ENCODE measurements around the genes TRIM74 and VPS37D.

DNA sequence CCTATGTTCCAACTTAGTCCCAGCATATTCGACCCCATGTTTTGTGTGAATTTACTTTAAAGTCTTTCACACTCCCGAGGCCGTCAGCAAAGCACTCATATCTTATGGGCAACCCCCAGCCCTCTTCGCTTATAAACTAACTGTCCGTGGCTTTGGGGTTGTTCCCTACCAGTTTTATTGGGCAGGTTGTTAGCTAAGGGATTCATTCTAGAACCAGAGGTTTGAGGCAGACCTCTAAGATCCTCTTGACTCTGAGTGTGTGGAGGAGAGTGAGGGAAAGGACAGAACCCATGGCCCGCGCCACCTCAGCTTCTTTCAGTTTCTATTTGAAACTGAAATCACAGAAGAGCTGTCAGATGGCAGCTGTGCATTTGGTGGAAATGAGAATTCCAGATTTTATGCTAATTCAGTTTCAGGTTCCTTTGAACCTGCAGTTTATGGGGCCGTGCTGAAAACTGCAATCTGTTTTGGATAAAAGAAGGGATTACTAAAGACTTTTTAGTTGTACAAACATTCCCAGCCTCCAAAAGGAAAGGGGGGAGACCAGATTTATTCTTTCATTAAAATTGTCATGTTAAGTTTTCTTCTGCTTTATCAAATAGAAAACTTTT is 450.0 kb upstream of the GALNT17 start:
- PRO-cap, result no peak

DNA sequence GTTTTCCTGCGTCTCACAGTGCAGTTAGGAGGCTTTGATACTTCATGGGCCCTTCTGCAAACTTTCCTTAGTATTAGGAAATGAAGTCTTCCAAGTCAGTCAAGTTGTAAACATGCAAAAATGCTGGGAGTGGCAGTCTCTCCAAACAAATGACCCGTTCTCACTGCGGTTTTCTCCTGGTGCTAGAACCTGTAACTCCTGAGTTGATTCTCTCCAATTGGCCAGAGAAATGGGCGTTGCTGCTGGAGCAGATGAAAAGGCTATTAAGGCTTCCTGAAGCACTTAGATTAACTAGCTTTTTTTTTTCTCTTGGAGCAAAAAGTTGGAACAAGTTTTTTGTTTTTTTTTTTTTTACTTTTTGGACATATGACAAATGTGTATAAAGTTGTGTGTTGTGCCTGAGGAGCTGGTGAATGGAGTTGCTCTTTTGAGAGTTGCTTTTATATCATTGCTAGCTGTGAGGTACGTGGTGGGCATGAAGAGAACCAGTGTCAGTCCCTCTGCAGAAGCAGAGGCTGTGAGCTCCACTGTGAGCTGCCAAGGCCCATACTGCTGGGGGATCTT is 393.8 kb upstream of the GALNT17 start:
- PRO-cap, result no peak

GRCh38 chr7:71221463-71221856 is 89.5 kb downstream of the GALNT17 start:
- PRO-cap, result no peak

DNA sequence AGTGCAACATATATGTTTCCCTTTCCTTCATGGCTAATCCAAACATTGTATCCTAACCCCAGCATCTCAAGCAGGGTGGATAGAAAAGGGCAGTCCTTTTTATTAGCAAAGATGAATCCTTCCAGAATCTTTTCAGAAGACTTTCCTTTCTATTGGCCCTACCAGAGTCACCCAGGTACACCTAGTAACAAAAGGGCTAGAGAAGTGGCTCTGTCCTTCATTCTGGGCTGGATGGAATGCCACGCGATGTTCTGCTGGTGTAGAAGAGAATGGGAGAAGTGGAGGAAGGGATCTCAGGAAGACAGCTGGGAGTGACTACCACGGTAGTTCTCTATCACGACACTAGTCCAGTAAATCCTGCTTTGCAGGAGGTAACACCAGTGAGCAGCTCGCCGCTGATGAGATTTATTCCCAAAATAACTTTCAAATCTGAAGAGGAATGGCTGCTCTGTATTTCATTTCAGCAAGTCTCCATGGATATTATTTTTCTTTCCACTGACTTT is 178.7 kb downstream of the GALNT17 start:
- PRO-cap, result no peak

GRCh38 chr7:72446850-72447345 is 34.8 kb upstream of the CALN1 start:
- PRO-cap, result no peak

DNA sequence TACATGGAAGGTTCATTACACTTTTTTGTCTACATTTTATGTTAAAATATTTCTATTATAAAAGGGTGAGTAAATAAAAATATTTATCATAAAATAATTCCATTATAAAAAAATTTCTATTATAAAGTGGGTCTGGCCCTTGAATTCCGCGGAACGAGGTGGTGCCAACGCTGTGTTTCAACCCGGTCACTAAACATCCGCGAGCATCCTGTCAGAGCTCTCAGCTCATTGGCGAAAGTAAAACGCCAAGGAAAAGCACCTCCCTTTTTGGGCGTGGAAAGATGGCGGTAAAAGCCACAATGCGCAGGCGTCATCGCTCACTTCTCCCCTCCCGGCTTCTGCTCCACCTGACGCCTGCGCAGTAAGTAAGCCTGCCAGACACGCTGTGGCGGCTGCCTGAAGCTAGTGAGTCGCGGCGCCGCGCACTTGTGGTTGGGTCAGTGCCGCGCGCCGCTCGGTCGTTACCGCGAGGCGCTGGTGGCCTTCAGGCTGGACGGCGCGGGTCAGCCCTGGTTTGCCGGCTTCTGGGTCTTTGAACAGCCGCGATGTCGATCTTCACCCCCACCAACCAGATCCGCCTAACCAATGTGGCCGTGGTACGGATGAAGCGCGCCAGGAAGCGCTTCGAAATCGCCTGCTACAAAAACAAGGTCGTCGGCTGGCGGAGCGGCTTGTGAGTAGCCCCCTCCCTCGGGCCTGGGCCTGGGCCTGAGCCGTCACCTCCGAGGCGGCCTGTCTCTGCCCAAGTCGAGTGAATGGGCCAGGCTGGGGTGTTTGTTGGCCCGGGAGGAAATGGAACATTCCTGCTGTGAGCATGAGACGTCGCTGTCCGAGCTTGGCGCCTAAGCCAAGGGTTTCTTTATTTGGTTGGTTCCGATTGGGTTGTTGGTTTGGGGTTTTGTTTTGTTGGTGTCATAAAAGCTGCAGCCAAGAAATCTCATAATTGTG is 1.4 kb upstream of the TYW1B start:
- PRO-cap, result bidirectional peak, plus-strand start at position 425 of the sequence, minus-strand start at position 179 of the sequence; unidirectional peak, plus-strand start at position 644 of the sequence

GRCh38 chr7:72969409-72969752 is at the start of gene TRIM74:
TRIM74 (minus strand) TSS chr7:72969466.
- PRO-cap, result no peak

DNA sequence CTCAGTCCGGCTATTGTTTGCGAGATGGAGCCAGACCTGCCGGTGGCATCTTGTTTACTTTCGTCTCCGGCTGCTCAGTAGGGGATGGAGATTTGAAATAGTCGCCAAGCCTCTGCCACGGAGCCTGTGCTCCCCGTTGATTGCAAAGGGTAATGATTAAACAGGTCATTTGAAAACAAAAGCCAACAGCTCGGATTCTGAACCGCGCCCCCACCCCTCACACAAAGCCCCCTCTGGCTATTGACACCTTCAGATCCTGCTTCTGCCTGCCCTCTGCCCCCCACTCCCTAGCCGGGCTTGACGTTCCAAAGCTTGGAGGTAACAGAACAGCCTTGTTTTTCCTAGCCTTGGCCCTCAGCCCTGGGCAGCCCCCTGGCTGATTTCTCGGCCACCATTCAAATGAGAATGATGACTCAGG is 1.4 kb upstream of the SPDYE10 start:
- PRO-cap, result no peak

- PRO-cap, result no peak
Observed at GRCh38 chr7:73423959-73424730, 9.4 kb upstream of the FZD9 start.

DNA sequence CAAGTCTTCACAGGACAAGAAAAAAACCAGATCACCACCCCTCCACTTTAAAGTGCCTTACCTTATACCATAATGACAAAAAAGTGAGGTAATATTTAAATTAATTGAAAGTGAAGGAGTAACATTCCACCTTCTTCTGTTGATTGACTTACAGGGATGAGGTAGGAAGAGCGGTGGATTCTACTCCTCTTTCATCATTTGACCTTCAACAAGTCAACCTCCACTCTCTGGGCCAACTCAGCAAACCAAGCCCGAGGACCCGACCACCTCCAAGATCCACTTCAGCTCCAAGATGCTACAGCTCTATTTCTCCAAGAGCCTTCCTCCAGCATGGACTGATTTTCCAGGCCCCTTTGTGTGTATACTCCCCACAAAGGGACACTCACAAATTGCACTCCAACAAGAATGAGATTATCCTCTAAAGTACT is 1.8 kb downstream of the BAZ1B start:
- PRO-cap, result no peak

DNA sequence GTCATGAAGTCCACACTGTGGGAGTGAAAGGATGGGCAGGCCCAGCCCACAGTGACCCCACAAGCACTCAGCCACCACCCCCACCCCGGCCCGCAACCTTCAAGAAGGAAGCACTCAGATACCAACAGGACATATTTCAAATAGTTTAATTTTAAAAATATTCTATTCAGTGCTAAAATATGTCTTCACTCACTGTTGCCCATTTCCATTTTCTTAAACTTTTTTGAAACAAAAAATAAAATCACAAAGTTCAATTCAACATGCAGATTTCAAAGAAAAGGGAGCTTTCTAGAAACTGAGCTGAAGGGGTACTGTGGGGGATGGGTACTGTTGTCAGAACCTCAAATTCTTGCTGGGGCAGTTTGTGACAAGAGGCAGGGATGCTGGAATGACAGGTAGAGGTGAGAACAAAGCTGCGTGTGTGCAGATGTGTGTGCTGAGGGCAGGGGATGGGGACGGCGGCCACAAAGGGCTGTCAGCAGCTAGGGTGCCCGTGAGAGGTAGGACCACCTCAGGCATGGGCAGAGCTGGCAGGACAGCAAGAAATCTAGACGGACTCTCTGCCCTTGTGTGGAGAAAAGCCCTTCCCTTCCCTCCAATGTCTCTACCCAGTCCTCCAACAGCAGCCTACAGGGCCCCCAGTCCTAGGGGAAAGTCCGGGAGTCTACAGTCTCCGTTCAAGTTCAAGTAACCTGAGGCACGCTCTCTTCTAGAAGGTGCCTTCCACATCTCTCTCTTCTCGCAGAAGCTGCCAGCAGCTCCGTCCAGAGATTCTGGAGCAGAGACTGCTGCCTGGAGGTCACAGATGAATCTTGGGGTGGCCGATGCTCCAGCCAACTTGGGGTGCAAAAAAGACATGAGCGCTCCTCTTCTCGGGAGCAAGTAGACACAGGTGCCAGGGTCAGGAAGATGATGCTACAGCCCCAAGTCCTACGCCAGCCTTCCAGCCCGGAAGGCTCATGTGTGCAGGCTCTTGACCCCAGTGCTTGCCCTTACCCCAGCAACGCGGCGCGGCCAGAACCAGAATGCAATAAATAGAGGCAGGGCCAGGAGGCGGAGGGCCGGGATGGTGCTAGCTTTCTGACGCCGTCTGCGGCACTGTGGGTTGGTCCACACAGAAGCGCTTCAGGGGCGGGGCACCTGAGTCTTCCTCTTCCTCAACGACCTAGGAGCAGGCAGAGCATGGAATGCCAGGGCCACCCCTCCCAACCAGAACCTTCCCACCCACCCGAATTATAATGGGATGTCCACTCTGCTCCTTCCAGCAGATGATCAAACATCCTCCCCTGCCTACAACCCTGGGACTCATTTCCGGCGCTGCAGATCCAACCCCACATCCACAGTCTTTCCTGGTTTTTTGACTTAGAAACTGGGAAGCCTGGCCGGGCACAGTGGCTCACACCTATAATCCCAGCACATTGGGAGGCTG is 14.6 kb upstream of the BAZ1B start:
- PRO-cap, result no peak

- PRO-cap, result no peak
Observed at GRCh38 chr7:73567413-73568423, 10.2 kb upstream of the BCL7B start.

DNA sequence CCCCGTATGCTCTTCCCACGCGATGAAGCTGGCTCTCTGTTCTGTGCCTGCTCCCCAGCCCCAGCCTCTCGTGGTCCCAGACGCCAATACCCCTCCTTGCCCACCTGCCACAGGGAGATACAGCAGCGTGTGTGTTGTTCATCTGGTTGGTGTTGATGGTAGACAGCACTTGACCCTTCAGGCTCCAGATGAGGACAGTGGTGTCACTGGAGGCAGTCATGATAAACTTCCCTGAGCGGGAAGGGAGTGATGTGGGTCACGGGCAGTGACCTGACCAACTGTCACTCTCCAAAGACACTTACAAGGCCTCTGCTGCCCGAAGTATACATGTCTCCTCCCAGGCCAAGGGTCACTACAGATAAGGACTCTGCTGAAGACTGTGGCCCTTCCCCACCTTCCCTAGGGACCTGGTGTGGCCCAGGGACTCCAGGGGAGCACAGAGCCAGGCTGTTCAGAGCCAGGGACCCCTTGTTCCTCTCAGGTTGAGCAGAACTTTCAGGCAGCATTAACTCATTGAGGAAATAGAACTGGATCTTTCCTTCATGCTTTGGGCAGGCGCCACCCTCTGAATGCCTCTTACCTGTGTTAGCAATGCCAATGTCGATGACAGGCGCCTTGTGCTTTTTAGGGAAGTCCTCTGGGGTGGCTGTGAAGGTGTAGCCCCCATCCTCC is 5.5 kb downstream of the TBL2 start:
- PRO-cap, result no peak

DNA sequence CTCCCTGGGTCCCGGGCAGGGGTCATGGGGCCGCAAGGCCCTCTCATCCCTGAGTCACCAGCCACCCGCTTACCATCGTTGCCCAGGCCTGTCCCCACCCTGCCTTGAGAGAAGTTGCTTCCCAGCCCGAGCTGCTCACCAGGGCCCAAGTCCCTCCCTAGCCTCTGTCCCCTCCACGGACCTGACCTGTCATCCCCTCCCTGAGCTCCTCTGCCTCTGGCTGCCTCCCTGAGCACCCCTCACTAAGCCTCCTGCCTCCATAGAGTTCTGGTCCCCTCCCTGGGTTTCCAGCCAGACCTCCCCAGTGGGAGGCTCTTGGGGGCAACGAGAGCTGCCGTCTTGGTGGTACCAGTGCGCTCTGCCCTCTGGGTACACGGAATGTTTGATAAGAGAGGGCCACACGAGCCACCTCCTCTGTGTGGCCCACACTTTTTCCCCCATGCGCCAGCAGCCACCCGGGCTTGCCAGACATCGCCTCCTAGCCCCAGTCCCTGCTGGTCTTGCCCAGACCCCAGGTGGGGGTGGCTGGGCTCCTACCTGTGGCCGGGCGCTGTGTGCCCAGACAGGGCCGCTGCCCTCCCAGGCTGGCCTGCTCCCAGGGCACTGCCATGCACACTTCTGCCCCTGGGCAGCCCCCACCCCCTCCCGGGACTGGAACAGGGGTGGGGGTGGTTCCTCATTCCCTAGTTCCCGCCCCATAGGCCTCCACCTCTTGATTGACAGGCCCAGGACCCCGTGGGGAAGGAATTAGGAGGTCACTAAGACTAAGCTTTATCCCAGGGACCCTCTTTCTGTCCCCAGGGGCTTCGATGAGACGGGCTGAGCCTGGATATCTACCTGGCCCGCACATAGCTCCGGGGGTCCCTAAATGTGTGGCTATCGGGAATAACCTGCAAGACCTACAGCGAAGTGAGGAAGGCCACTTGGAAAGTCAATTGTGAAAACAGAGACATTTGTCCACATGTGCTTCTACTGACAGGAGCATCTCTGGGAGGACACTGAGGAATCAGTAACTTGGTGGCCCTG is 21.2 kb downstream of the MLXIPL start:
- PRO-cap, result no peak

- PRO-cap, result no peak
Observed at GRCh38 chr7:73614348-73614894, 9.9 kb downstream of the MLXIPL start.

DNA sequence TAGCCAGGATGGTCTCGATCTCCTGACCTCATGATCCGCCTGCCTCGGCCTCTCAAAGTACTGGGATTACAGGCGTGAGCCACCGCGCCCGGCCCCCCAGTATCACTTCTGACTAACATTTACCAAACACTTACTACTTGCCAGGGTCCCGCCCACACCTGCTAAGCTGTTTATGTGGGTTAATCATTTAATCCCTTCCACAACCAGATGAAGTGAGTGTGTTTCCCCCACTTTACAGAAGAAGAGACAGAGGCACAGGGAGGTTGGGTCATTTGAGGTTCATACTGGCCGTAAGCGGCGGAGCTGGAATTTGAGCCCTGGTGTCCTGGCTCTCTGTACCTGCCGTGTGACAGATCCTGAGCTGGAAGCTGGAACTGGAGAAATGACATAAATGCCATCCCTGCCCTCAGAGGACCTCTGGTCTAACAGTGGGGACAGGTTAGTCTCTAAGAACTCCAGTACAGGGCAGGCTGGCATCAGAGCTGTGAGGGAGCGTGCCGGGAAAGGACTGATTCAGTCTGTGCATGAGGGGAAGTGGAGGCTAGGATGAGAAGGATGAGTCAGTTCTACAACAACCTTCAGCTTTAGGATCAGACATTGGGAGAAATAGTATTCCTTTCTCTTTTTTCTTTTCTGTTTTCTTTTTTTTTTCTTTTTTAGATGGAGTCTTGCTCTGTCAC is 15.0 kb upstream of the VPS37D start:
- PRO-cap, result no peak

DNA sequence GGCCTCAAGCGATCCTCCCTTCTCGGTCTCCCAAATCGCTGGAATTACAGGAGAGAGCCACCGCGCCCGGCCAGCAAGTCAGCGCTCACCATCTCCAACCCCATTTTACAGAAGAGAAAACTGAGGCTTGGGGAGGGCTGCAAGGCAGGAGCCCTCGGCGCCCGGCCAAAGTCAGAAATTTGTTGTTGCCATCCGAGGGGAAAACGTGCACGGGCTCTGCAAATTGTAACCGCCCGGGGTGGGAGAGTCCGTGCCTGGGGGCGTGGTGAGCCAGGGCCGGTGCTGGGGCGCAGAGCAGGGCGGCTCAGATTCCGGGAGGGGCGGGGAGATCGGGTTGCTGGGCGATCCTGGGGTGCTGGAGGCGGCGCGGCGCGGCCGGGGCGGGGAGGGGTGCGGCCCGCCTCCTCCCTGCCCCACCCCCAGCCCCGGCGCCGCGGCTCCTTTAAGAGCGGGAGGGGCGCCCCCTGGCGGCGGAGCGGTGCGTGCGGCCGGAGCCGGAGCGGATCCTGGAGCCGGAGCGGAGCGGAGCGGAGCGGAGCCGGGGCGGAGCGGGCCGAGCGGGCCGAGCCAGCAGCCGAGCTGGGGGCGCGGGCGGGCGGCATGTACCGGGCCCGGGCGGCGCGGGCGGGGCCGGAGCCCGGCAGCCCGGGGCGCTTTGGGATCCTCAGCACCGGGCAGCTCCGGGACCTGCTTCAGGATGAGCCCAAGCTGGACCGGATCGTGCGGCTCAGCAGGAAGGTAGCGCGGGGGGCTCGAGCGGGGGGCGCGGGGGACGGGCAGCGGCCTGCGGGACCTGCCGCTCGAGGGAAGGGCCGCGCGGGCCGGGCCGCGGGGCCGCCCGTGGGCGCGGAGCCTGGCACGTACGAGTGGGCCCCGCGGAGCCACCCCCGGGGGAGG is at the start of gene VPS37D:
TSS of gene VPS37D (plus strand) at position 473 of the 897 bp plus-strand sequence.
- PRO-cap, result no peak

GRCh38 chr7:73708118-73709416 is 10.9 kb downstream of the STX1A start:
- PRO-cap, result no peak

DNA sequence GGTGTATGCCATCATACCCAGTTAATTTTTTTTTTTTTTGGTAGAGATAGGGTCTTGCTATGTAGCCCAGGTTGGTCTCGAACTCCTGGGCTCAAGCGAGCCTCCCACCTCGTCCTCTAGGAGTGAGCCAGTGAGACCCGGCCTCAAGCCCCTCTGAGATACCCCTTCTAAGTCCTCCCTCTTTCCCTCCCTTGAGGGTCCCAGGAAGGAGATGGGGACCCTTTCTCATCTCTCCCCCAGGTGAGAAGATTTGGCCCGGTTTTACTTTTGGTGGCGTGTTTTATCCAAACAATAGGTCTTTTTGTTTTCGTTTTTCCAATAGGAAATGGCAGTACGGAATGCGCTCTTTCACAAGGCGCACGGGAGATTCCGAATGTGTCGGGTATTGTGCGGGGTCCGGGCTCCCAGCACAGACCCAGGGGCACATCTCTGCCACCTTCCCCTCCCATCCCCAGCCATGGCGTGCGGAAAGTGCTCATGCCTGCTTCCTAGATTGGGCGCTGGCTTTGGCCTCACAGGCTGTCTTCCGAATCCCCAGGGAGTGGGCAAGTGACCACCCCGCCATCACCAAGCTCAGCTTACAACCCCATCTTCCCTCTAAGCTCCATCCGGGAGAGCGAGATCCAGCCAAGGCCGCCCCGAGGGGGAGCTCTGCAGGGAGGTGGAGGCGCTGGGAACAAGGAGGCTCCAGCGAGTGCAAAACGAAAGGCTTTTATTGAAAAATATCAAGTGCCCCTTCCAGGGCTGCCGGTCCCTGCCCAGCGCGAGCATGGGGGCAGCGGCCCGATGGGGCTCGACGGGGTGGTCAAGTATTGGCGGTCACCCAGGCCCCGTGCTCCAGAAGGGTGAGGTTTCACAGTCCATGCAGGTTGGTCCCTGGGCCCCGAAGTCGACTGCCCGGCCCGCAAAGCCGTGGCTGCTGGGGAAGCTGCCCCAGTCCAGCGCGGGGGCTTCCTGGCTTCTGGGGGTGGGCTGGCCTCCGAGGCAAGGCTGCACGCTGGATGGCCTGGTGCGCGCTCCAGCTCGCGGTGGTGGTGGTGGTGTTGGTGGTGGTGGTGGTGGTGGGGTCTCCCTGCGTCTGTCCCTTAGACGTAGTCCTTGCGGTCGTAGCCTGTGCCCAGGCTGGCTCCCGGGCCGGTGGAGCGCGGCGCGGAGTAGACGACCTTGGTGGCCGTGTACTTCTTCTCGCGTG is 1.4 kb downstream of the CLDN3 start:
- PRO-cap, result no peak

GRCh38 chr7:74068543-74069855 is 14.6 kb upstream of the LIMK1 start:
- PRO-cap, result no peak

Measured in SUDHL5 (cell line).